Thoracic aorta endothelial cell (primary cell): ENCODE results near the gene SPOPL.

GRCh38 chr2:136254734-136255267, 136.9 kb upstream of the CXCR4 start:
- CAGE, long polyA plus RNA, result no peak

DNA sequence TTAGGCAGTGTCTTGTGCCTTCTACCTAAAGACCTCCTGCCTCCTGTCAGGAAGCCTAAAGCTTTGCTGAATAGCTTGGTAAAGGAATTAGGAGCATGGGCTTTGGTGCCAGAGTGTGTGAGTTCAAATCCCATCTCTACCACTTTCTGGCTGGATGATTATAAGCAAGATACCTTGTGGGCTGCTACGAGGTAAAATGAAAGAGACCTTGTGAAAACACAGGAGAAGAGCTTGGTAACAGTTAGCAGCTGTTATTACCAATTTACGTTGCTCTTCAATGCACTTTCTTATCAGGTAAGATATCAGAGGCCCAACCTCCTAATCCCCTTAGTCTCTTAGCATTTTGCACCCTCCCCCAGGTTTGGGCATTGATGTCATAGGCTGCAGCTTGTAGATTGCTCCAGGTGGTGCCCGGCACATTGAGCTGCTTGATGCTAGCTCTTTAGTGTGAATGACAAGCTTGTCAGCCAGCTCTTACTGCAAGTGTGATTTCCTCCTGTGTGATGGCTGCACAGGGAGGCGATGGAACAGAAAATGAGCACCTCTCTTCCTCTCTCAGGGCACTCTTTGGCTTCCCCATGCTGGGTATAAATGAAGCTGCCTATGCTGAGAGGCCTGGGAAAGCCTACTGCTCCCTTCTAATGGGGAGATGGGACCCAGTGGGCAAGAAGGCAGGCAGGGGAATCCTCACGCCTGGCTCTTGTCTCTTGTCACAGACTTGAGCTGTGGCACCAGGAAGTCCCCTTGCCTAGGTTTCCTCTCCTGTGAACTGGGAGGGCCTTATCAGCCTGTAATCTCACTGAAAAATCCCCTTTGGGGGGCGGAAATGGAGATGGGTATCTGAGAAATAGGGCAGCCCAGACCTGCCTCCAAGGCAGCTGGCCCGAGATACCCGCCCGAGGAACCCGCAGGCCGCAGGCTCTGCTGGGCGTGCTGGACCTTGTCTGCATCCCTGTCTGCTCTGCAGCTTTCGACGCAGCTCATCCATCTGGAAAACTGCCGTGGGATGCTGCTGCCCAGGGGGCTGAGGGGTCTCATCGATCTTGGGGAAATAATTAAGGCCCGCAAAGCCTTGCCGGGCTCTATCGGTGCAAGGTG, 163.4 kb upstream of the CXCR4 start:
- CAGE, long polyA plus RNA, result no peak

DNA sequence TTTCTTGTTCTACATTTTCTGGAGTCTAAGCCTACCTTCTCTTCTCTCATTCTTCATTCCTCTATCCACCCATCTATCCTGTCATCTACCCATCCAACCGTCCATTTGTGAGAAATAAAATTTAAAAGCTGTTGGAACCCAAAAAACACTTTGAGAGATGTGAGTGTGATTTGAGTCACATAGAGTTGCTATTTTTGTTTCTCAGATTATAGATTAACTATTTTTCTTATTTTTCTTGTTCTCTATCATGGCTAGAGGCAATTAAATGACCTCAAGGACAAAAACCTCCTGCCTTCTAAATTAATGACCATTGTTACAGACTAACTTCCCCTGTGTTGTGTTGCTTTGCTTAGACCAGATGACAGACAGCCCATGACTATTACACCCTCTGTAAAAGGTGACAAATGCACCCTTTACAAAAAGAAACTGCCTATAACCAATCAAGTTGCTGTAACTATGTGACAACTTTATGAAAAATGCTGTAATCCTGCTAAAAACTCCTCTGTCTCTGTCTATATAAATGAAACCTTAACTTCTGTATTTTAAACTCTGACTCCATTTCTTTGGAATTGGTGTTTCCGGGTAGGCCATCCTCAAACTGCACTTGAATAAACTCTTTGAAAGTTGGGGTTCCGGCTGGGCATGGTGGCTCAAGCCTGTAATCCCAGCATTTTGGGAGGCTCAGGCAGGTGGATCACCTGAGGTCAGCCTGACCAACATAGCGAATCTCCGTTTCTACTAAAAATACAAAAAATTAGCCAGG, 208.0 kb upstream of the CXCR4 start:
- CAGE, long polyA plus RNA, result no peak

GRCh38 chr2:136376668-136377281, 258.8 kb upstream of the CXCR4 start:
- CAGE, long polyA plus RNA, result no peak

DNA sequence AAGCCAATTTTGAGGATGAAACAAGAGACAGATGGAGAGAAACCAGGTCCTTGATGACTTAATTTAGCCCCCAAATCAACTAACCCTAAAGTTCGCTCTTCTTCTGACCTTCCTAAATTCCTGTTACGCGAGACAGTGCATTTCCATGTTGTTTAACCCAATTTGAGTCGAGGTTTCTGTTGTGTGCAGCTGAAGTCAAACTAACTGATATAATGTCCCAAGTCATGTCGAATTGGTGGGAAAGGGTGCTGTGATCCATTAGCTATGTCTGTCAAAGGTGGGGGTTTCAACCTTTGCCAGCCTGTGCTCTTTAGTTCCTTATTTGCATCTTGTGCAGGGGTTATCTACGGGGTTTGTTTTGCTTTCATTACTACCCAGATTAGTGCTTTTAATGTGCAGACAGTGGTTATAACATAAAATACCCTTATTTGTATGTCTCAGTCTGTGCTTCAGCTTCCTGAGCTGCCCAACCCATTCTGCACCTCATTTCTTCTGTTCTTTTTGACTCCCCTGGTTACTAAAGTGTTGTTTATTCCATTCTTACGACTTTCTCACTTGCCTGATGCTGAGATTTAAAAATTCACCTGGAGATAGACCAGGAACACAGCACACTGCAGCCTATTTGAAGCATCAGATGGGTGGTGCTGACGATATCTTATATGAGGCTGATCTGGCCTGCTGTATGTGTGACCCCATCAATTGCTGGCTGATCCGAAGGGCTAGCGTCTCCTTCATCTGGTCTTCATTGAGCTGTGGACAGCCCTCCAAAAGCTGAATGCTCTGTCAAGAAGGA, 271.9 kb upstream of the CXCR4 start:
- CAGE, long polyA plus RNA, result no peak

GRCh38 chr2:137857949-137858329, 106.3 kb upstream of the HNMT start:
- CAGE, long polyA plus RNA, result no peak

DNA sequence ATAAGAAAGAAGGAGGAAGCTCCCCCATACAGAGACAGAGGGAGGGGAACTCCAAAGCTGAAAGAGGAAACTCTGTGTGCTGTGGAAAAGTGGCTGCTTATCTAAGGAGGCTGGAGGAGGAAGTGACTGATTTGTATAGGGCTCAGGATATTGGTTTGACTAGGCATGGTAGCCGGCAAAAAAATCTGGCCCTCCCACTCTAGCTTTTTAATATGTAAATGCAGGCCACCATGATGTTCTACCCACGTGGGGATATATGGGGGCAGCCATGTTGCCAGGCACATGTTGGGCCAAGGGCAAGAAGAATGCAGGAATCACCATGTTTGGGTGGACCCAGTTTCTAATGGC, 64.3 kb downstream of the HNMT start:
- CAGE, long polyA plus RNA, result no peak

- CAGE, long polyA plus RNA, result no peak
These were observed at the start of gene SPOPL for GRCh38 chr2:138501331-138502394. SPOPL (plus strand) TSS chr2:138501770.

- CAGE, long polyA plus RNA, result no peak
These were observed 15.2 kb downstream of the SPOPL start for GRCh38 chr2:138516706-138517293.

DNA sequence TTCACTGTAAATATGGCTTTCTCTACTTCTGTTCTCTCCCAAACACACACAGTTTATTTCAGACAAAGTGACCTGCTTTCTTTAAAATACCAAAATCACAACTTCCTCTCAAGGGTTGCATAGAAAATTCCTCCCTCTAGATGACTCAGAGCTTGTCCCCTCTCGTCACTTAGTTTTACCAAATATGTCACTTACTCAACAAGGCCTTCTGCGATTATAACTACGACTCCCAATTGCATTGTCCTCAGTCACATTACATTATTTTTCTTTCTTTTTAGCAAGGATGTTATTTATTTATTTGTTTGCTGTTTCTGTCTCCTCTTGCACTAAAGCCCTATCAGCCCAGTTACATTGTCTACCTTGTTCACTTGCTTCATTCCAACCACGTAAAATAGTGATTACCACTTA, 9.4 kb downstream of the LRP1B start:
- CAGE, long polyA plus RNA, result no peak

DNA sequence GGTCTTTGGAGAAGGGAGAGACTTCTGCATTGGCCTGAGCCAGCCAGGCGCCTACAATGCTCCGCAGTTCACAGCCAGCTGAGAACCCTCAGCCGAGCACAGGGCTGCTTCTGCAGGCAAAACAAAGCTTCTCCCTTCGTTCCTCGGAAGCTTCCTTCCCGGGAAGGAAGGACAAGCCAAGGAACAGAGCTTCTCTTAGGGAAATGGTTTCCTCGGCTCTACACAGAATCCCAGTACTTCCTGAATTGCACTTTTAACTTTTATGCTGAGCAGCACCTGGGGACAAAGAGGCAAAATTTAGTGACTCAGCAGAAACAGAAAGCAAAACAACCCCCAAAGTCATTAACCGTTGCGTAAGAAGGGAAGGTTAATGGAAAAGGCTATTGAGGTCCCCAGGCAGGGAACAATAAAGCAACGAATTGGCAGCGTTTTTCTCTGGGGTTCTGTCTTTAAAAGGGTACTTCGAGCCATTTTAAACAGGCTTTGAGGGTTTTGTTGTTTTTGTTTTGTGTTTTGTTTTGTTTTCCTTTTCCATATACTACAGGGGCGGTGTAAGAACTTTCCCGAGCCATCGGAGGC, 524 bp upstream of the LRP1B start:
- CAGE, long polyA plus RNA, result no peak

DNA sequence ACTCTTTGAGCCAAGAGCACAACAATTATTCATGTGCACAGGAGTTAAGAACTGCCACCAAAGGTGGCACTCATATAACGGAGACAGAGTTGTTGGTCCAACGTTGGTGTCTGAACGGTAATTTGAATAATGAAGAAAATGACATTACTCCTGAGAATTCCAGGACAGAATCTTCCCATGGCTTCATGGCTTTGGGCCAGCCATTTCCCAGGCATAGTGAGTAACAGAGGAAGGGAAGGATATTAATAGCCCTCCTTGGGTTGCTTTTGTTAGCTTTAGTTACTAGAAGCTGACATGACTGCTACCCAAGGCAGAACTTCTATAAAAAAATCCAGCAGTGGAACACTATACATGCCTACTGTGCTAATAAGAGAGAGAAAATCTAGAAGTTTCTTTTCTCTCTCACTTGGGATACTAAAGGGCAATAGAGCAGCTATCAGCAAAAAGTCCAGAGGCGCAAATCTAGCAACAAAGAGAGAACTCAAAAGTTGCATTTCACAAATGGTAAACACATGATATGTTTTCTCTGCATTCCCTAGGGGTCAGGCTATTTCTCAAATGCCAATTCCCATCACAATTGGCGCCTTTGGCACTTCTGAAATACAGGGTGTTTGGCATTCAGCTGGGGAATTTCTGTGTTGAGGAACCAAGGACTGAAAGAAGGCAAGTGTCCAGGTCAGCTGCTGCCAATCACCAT, 160.9 kb upstream of the KYNU start:
- CAGE, long polyA plus RNA, result no peak

DNA sequence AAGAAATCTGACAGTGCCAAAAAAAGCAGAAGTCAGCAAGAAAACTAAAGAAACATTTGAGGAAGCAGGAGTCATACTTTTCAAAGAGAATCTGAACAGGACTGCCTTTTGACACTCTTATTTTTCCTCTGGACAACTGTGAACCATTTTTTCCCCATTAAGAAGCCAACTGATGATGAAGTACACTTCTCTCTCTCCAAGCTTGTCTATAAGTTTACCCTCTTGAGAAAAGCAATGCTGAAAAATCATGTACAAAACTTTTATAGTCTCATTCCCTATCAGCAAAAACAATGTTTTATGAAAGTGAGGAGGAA, 188.5 kb downstream of the GTDC1 start:
- CAGE, long polyA plus RNA, result no peak

DNA sequence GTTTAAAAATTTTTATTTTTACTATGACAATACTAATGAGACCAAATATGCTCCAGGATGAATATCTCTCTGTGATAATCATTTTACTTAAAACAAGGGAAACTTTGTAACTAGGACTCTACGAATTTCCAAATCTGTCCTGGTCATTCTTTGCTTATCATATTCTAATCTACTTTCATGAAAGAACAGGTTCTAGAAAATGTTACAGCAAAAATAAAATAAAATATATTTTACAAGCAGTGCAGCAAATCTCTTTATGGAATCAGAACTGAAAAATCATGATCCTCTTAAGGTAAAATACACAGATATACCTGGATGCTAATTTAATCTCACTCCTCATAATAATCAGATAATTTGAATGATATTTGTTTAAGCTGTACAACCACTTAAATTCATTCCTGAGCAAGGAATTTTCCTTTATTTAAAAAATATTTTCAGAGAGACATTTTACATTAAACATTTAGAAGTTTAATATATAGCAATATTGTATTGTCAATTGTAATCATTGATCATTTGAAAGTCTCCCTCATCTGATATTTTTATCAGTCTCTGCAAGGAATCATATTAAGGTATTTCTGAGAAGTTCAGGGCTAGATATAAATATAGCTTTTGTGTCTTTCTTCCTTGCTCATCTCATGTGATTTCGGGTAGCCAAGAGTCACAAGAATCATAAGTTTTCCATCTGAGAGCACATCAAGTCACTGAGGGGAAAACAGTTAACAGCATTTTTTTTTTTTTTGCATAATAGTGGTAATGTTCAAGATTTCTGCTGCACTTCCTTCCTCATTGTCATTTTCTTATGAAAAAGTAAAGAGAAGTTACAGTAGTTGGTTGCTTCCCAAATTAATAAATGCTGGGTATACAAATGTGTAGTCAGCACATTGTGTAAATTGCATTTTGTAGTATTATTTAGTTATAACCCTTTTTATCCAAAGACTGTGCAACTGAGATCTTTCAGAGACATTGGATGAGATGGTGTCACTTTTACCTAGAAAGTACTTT, 93.8 kb upstream of the GTDC1 start:
- CAGE, long polyA plus RNA, result no peak

- CAGE, long polyA plus RNA, result no peak
These were observed 74.3 kb downstream of the ZEB2 start for GRCh38 chr2:144445215-144446375.

- CAGE, long polyA plus RNA, result no peak
These were observed 54.8 kb downstream of the ZEB2 start for GRCh38 chr2:144464866-144465719.

DNA sequence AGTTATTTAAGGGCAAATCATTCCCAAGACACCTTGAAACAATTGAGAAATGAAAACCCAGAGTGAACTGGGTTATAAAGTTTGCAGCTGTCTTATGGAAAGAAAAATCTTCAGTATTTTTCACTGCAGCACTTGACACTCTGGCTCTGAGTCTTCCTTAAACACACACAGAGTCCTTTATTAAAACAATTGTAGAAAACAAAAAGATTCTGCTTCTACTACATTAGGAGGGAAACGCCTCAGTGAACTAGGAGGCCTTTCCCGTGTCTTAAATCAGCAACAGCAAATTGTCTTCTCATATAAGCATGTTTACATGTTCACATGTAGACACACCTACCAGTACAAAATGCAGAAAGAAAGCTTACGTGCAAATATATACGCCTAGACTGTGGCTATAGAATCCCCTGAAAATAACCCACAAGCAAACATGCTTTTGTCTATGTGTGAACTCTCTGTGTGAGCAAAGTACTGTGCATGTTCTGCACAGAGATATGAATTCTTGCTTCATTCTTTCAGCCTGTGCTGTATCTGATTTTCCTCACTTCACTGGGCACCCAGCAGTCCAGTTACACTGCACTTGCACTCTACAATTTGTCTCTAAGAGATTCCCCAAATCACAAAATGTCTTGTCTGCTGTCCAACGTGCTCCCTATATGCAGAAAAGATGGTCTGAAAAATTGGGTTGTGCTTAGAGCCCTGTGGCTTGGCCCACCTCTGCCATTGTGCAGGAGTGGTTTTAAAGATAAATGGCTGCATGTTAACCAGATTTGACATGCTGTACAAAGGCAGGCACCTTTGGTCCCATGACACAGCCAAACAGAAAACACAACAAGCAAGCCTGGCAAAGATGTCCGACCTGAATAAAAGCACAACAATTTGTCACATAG, 24.5 kb downstream of the ZEB2 start:
- CAGE, long polyA plus RNA, result no peak

DNA sequence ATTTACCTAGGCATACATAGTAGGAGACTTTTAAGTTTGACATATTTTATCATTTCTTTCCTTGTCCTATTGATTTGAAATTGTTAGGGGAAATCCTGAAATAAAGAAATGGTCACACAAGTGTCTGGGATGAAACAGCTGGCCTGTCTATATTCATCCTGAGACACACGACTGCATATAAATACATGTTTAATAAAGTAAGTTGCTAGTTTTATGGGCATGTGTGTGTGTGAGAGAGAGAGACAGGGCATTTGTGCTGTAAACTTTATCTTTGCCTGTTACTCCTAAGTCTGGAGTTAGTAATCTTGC, 1.3 kb downstream of the ZEB2 start:
- CAGE, long polyA plus RNA, result no peak

DNA sequence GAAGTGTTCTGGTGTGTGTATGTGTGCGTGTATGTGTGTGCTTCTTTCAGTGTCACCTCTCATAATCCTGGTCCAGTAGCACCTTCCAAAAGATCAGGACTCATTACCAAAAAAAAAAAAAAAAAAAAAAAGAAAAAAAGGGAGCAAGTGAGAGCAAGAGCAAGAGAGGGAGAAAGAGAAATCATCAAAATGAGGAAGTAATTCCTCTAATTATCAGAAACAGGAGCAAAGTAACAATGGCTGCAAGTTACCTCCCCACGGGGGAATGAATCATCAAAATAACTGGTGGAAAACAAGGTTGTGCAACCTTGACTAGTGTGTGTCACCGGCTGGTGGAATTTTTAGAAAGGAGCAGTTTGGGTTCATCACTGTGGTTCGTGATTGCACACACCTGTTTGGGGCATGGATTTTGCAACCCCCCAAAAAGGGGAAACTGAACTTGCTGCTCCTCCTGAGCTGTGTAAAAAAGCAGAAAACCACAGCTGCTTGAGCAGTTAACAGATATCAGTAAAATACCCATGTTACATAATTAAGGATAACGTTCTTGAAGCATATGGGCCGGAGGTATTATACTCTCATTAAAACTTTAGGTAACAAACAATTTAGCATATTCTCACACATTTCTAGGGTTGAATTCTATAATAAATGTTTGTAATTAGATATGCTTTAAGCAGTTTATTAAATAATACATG, 184.0 kb upstream of the ZEB2 start:
- CAGE, long polyA plus RNA, result no peak

DNA sequence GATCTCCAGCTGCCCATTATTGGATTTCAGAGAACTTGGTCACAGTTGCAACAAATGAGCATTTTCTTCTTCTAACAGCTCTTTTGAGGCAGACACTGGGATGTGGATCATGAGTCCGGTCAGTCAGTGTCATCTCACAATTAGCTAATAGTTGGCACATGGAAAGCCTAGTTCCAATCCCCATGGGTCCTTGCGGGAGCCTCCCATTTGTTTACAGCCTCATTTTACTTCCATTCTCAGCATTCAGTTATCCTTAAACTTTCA, 546.9 kb upstream of the ZEB2 start:
- CAGE, long polyA plus RNA, result no peak